SJCRH30 (cell line): ENCODE measurements around a stretch of chr1.

DNA sequence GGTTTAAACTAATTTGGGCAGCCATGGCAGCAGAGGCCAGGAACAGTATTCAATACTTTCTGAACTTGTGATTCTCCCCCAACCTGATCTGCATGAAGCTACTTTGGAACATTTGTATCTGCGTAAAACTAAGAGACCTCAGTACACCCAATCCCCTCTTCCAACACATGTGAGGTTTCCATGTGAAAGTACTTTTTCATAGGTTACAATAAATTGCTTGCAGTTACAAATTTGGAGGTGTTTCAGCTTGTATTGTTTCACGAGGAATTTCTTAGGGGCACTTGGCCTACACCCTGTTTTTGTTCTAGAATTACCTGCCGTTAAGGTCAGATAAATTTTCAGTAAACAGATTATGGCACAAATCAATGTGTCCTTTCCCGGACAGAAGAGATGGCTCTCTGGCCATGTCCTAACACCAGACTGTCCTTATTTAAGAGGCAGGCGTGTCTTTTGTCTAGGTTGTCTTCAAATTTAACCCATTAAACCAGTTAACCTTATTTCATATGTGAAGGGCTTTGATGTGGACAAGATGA, 243.3 kb downstream of the SDCCAG8 start:
- RAMPAGE, long total RNA = no peak

GRCh38 chr1:243559944-243560427, 290.1 kb downstream of the AKT3 start:
- RAMPAGE, long total RNA = no peak

DNA sequence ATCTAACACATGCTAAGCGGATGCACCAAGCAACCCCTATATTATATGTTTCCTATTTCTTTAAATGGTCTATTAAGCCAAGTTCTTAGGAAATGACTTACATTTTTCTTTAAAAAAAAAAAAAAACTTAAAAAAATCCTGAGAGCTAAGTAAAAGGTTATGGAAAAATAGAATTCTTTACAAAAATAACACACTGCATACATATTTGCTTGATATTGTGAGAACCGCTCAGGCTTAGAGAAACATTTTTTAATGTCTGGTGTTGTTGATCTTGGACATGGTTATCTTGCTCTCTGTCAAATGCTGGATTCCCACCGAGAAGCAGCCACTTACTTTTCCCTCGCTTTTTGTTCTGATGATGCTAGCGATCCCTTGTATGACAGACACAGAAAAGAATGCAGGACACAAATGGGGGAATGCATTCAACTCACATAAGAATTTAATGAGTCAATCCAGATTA, 76.6 kb upstream of the AKT3 start:
- RAMPAGE, long total RNA = no peak

DNA sequence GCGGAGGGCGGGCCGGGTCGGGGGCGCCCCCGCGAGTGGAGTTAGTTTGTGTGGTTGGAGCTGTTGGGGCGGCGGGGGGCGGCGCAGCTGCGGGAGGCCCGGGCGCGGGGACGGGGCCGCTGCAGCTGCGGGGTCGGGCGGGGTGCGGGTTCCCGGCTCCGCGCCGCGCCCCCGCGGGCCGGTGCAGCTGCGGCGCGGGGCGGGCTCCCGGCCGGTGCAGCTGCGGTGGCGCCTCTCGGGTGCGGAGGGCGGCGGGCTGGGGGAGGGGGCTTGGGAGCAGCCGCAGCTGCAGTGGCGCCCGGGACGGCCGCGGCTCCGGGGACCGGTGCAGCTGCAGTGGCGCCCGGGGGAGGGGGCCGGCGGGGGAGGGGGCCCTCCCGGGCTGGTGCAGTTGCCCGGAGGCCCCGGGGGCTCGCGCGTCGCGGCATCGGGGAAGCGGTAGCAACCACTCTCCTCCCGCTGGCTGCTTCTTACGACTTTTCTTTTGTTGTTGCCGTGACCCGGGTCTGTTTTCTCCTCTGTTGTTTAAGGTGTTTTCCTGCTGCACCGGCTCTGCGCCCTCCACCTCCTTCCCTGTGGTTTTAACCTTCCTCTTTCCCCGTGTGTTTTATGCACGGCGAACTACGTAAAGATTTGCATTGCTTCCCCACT, 1.9 kb upstream of the ZBTB18 start:
- RAMPAGE, long total RNA = no peak

GRCh38 chr1:244053343-244053708, 2.2 kb downstream of the ZBTB18 start:
- RAMPAGE, long total RNA = no peak

- RAMPAGE, long total RNA = no peak
These were observed 141.0 kb upstream of the C1orf100 start for GRCh38 chr1:244211459-244211896.

GRCh38 chr1:244224285-244225122, 127.9 kb upstream of the C1orf100 start:
- RAMPAGE, long total RNA = no peak

- RAMPAGE, long total RNA = no peak
These were observed 118.0 kb upstream of the C1orf100 start for GRCh38 chr1:244234339-244234845.

DNA sequence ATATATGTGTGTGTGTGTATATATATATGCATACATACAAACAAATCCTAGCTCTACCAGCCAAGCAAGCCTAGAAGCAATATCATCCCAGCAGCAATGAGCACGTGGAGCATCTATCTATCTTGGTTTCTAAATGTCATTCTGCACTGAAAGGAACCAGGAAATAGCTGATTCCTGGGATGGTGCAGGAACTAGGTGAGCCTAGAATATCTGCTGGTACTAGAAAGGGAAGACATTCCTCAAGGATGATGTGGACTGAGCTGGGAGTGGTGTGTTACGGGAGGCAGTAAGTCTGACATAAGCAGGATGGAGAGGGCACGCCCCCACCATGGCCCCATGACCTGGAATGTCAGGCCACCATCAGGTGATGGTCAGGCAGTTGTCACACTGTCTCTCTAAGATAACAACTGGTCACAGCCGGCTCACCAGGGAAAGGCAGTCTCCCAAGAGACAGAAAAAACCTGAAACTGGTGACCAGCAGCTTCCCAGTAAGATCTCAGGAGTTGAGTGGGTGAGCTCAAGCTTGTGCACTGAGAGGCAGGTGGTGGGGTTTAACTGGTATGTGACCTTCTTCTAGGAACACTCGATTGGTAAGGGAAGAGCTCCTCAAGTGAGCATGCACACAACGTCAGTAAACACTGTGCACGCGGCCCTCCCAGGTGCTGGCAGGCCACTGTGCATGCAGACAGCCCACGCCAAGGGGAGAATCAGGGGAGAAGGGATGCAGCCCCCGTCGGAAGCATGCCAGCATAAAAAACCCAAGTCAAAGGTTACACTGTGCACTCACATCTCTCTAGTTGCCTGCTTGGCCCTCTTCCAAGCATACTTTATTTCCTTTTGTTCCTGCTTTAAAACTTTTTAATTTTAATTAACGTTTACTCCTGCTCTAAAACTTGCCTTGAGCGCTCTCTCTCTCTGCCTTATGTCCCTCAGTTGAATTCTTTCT, 49.4 kb upstream of the C1orf100 start:
- RAMPAGE, long total RNA = no peak

- RAMPAGE, long total RNA = no peak
These were observed 1.5 kb downstream of the DESI2 start for GRCh38 chr1:244654168-244655052.

GRCh38 chr1:244659728-244660256, 6.9 kb downstream of the DESI2 start:
- RAMPAGE, long total RNA = no peak

DNA sequence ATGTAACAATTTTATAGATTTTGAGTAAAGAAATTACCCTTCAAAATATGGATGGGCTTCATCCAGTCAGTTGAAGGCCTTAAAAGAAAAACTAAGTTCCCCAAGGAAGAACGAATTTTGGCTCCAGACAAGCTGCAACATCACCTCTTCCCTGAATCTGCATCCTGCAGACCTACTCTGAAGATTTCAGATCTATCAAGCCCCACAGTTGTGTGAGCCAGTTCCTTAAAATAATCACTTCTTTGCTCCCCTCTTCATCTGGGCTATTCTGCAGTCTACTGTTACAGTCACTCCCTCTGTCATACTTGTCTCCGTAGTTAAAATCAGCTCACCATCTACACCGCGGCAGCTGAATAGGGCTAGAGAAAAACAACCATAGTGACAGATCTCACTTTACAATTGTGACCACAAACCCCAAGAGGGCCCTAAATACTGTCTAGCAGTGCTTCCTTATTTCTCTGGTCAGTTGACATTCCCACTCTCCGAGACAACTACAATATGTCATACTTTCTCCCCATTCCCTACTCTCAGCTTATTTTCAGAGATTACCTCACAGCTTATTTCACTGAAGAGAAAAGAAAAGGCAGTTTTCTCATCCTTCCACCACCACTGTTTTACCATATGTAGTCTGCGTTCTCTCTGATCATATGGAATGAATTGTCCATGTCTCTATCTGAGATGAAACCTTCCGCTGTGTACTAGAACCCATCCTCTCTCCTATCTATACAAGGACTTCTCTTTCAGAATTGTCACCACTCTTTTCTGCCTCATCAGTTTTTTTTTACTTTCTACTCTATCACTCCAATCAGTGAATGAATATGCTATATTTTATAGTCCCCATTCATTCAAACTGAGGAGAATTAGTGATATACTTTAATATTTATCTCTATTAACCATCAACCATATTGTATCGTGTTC, 13.0 kb downstream of the DESI2 start:
- RAMPAGE, long total RNA = no peak

DNA sequence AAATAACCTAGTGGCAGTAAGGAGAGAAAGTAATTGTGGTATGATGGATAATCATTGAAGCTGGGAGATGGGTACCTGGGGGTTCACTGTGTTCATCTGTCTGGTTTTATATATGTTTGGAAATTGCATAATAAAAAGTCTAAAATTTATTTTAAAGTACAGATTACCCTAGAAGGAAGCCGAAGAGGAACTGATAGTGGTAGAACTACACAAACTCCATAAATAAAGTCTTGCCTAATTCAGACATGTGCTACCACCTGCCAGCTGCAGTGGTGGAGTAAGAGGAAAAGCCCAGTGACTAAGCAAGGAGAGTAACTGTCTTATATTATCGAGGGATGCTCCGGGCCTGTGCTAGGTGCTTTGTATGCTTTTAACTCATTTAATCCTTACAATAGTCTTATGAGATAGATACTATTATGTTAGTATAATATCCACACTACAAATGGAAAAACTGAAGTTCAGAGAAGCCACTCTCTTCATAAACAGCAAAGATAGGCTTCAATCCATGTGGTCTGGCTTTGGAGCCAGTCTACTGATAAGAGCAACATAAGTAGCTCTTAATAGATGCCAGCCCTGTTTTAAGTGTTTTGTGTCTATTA, 48.5 kb upstream of the EFCAB2 start:
- RAMPAGE, long total RNA = no peak

GRCh38 chr1:245051355-245052678, 82.3 kb downstream of the EFCAB2 start:
- RAMPAGE, long total RNA = no peak

GRCh38 chr1:245153137-245154146, 1.3 kb upstream of the KIF26B start:
- RAMPAGE, long total RNA = no peak

GRCh38 chr1:245311025-245311514, 156.3 kb downstream of the KIF26B start:
- RAMPAGE, long total RNA = no peak

DNA sequence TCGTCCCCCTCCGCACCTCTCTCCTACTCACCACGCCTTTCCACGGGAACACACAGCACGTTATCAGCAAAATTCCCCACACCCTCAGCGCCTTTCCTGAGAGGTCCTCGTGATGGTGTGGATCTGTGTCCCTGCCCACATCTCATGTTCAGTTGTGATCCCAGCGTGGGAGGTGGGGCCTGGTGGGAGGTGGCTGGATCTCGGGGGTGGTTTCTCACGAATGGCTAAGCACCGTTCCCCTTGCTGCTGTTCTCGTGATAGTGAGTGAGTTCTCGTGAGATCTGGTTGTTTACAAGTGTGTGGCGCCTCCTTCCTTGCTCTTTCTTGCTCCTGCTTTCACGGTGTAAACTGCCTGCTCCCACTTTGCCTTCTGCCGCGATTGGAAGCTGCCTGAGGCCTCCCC, 190.6 kb downstream of the KIF26B start:
- RAMPAGE, long total RNA = no peak

DNA sequence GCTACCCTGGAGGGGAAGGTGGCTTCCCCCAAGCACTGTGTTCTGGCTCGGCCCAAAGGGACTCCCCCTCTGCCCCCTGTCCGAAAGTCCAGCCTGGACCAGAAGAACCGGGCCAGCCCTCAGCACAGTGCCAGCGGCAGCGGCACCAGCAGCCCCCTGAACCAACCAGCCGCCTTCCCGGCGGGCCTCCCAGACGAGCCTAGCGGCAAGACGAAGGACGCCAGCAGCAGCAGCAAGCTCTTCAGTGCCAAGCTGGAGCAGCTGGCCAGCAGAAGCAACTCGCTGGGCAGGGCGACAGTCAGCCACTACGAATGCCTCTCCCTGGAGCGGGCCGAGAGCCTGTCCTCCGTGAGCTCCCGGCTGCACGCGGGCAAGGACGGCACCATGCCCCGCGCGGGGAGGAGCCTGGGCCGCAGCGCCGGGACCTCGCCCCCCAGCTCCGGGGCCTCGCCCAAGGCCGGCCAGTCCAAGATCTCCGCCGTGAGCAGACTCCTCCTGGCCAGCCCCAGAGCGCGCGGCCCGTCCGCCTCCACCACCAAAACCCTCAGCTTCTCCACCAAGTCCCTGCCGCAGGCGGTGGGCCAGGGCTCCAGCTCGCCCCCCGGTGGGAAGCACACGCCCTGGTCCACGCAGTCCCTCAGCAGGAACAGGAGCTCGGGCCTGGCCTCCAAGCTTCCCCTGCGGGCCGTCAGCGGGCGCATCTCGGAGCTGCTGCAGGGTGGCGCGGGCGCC, 533.1 kb downstream of the KIF26B start:
- RAMPAGE, long total RNA = no peak

DNA sequence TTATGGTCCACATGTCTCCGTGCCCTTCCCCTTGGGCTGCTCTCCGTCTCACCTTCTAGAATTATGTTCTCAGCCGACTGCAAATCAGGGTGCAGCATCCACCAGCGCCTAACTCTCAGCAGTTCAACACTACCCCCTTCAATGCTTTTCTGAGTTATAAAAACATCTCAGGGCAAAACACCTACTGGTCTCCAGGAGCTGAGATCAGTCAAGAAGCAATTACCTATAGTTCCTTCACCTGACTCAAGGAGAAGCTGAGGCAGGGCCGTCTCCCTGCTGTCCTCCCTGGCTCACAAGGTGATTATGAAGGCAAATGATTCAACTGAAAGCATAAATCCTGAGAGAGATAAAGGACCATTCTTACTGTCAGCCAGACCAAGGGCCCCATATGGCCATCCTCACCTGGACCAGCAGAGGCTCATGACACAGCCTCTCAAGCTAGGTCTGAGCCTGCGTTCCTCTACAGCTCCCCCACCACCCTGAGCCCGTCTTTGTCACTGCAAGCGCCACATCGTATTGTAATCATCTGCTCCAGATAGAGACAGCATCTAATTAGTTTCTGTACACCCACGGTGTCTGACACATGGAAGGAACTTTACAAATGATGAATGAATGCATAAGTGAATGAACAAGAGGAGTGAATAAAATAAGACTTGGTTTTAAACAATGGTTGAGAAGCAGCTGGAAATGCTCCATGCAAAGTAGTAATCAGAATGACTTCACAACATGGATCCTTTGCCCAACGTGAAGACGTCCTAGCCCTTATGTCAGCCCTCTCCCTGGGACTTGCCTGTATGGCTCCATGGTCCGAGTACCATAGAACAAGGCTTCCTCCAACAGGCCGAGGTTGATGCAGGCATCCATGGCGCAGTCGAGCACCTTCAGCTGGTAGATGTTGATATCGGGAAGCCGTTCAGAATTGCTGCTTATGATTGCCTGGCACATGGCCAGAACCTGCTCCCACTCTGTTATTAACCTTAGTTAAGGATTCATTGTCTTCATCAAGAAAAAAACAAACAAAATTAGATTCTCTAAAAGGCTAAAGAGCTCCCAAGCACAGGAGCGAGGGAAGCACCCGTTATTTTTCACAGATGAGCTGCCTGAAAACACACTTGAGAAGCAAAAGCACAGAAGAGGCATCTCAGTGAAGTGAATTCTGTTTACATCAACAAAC, 649.0 kb downstream of the SMYD3 start:
- RAMPAGE, long total RNA = no peak

GRCh38 chr1:245894044-245894907, 612.8 kb downstream of the SMYD3 start:
- RAMPAGE, long total RNA = no peak